Breast (tissue), 4 donors: Measurements from ENCODE around the genes TSG101, MISFA, IGSF22 and FANCF.

- PRO-cap, 3 experiments, result peak in 3 of 3 experiments; most common plus-strand start chr11:18526966 (in 3); most common minus-strand start chr11:18526895 (in 3)
- RRBS, result under 1% methylated on average over 16 of the region's 61 CpGs
These were observed at the start of gene TSG101 for GRCh38 chr11:18526431-18527424. TSG101 (minus strand) TSS chr11:18526942.

DNA sequence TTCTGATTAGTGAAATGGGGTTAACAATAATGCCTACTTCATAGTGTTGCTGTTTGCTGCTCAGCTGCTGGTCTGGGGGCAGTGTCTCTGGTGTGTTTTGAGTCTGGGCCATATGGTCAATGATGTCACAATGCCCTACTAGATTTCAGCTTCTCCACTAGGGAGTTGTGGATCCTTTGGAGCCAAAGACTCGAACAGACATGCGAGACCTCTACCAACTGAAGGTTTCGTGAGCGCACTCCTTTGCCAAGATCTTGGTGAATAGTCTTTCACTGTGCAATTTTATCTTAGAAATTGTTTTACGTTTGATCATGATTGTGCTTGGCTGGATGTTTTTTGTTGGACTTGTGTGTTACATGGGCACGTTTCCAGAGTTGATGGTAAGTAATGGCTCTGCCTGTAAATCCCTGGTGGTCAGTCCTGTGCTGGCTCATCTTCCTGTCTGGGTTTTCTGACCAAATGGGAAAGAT, at the start of gene MISFA:
MISFA (plus strand) TSS at position 172 of the 470 bp plus-strand sequence.
- PRO-cap, 3 experiments, result no peak in any of the 3 experiments
- RRBS, result no CpG with 5 or more reads among the region's 6 CpGs

- PRO-cap, 3 experiments, result no peak in any of the 3 experiments
- RRBS, result no CpG with 5 or more reads among the region's 13 CpGs
These were observed 9.7 kb upstream of the SPTY2D1 start for GRCh38 chr11:18643755-18644245.

GRCh38 chr11:18672146-18672579, 26.4 kb upstream of the TMEM86A start:
- PRO-cap, 3 experiments, result no peak in any of the 3 experiments
- RRBS, result no CpG with 5 or more reads among the region's 7 CpGs

DNA sequence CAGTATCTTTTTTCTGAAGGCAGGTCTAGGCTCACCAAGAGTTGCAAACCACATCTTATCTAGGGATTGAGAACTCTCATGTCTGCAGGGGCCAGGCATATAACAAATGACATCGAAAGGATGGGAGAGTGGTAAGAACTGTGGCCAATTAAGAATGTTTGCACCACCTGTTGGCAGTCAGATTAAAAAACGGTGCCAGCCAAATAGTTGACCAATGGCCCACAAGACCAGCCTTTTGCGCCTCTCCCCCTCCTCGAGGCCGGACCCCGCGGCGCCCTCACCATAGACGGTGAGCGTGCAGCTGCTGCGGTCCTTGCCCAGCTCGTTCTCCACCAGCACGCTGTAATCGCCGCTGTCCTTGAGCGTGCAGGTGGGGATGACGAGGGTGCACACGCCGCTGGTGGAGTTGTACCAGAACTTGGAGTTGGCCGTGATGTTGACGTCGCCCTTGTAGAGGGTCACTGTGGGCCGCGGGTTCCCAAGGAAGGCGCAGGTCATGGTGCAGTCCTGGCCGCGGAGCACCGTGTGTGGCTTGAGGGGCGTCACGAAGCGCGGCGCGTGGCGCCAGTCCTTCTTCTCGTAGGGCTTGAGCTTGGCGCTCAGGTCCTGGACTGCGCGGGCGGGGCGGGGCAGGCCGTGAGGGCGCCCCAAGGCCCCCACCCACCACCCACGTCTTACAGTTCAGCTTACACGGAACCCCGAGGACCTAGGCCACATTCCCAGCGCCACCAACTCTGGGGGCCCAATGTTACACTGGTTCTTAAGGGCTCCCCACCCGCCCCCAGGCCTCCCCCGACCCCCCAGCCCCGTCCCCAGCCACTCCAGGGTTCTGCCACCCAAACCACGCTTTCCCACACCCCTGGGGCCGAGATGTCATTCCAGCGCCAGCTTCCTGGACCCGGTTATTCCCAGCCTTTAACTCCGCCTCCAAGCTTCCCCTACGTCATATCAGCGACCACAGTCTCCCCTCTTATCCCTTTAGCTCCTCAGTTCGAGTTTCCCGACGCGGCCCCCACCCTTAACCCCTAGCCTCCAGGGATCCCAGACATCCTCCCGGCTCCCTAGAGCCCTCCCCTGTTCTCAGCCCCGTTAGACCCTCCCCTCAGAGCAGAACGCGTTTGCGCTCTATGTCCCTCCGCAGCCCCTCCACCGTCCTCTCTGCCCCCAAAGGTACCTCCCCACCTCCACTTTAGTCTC, 7.4 kb downstream of the TMEM86A start:
- PRO-cap, 3 experiments, result peak in 3 of 3 experiments; most common plus-strand start position 461 of the sequence (in 2); most common minus-strand start position 861 of the sequence (in 2)
- RRBS, result no CpG with 5 or more reads among the region's 68 CpGs

DNA sequence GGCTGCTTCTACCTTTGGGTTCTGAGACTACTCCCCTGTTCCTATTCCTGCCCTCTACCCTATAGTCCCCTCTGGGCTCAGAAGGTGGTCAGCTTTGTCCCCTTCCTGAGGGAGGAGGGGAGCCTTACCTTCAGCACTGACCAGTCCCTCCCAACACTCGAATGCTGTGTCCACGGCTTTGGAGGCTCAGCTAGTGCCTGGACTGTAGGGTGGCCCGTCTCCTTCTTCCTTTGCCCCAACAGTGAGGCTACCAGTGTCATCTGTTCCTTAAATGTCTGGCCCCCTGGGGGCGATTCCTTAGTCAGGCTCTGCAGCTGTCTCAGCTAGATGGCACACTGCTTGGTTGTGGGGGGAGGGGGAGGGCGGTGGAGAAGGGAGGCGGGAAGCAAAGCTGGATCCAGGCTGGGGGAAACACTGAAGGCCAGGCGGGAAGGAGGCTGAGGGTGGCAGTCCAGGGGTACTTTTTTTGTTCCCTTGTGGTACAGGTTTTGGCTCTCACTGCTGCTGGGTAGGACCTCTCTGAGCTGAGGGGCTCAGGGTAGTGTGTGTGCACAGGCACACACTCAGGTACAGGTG, at the start of gene IGSF22:
IGSF22 (minus strand) TSS at position 243 of the 576 bp plus-strand sequence.
- PRO-cap, 3 experiments, result no peak in any of the 3 experiments
- RRBS, result no CpG with 5 or more reads among the region's 7 CpGs

DNA sequence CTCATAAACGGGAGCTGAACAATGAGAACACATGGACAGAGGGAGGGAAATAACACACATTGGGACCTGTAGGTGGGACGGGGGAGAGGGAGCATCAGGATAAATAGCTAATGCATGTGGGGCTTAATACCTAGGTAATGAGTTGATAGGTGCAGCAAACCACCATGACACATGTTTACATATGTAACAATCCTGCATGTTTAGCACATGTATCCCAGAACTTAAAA, 52.1 kb upstream of the PTPN5 start:
- PRO-cap, 3 experiments, result no peak in any of the 3 experiments
- RRBS, result no CpG with 5 or more reads among the region's 2 CpGs

DNA sequence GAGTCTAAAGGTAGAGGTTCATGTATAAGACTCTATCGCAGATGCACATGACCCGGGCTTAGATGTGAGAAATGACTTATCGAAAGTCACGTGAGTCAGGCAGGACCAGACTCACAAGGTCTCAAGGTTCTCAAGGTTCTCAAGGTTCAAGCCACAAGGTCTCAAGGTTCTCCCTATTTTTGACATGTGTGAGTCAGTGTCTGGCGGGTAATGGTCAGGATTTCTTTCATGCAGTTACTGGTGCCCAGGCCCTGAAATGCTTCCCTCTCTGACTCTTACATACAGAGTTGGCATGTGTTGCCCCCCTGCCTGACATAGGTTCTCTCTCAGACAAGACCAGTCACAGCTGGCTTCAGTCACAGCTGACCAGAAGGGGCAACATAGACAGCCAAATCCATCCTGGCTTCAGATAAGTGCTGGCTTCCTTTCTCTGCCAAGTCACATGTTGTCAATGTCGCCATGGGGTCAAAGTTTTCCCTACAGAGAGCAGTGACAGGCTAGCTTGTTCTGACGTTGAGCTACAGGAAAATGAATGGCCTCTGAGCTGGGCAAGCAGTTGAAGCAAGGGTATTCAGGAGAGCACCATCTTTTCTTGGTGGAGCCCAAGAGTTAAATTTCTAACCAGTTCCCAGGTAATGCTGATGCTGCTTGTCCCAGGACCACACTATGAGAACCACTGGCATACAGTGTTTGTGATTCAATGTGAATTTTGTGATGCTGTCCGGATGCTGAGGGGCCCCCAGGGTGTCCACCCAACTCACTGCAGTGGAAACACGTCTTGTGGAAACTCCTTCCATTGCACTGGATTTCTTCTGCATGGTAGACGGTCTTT, 10.0 kb downstream of the CSRP3 start:
- PRO-cap, 3 experiments, result no peak in any of the 3 experiments
- RRBS, result no CpG with 5 or more reads among the region's 10 CpGs

GRCh38 chr11:19196403-19196857, 5.4 kb downstream of the CSRP3 start:
- PRO-cap, 3 experiments, result no peak in any of the 3 experiments
- RRBS, result no CpG with 5 or more reads among the region's 7 CpGs

GRCh38 chr11:19277459-19277899, 36.7 kb upstream of the E2F8 start:
- PRO-cap, 3 experiments, result no peak in any of the 3 experiments
- RRBS, result no CpG with 5 or more reads among the region's 6 CpGs

GRCh38 chr11:19350324-19351352, 109.9 kb upstream of the E2F8 start:
- PRO-cap, 3 experiments, result no peak in any of the 3 experiments
- RRBS, result no CpG with 5 or more reads among the region's 19 CpGs

DNA sequence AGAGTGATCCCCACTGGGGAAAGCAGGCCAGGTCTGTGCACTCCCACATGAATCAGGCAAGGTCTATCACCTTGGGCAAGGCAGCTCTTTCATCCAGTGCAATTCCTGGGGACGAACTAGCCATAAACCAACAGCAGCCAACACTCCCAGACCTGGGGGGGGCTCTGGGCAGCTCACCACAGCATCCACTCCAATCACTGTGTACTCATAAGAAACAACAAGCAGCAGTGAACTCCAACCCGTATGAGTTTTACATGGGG, 157.4 kb upstream of the NAV2 start:
- PRO-cap, 3 experiments, result no peak in any of the 3 experiments
- RRBS, result no CpG with 5 or more reads among the region's 2 CpGs

- PRO-cap, 3 experiments, result no peak in any of the 3 experiments
- RRBS, result 31% methylated on average over 6 of the region's 30 CpGs
These were observed 148.4 kb upstream of the NAV2 start for GRCh38 chr11:19564063-19564872.

DNA sequence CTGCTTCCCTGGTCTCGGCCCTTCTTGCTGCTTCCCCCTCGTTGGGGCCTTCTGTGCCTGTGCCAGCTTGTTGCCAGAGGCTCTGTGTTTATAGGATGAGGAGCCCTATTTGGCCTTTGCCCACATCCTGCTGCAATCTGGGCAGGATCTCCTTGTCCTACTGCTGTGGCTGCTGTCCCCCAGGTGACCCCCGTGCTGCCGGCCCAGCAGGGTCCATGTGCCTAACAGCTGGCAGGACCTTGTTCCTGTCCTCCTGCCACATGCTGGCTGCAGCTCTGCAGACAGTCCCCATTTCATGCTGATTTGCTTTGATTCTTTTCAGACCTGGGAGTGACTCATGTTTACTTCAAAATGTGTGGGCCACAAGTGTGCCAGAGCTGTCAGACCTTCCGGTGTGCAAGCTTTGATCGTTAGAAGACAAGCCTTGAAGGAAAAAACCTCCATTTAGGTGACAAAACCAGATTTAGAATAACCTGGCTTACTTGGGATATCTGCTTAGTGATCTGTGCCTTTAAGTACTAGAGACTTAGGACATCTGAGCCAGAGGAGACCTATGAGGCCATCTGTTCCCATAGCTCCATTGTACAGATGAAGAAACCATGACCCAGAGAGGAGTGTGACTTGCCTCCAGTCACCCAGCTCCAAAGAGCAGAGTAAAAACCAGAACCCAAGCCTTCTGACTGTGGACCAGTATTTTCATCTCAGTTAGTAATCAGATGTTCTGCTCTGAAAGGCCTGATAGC, 11.1 kb downstream of the NAV2 start:
- PRO-cap, 3 experiments, result no peak in any of the 3 experiments
- RRBS, result no CpG with 5 or more reads among the region's 6 CpGs

- PRO-cap, 3 experiments, result no peak in any of the 3 experiments
- RRBS, result no CpG with 5 or more reads among the region's 5 CpGs
These were observed 38.5 kb downstream of the NAV2 start for GRCh38 chr11:19751009-19751587.

GRCh38 chr11:19776896-19777310, 64.3 kb downstream of the NAV2 start:
- PRO-cap, 3 experiments, result peak in 3 of 3 experiments; most common plus-strand start chr11:19777188 (in 2); most common minus-strand start chr11:19777010 (in 1)
- RRBS, result 3% methylated on average over 18 of the region's 49 CpGs

DNA sequence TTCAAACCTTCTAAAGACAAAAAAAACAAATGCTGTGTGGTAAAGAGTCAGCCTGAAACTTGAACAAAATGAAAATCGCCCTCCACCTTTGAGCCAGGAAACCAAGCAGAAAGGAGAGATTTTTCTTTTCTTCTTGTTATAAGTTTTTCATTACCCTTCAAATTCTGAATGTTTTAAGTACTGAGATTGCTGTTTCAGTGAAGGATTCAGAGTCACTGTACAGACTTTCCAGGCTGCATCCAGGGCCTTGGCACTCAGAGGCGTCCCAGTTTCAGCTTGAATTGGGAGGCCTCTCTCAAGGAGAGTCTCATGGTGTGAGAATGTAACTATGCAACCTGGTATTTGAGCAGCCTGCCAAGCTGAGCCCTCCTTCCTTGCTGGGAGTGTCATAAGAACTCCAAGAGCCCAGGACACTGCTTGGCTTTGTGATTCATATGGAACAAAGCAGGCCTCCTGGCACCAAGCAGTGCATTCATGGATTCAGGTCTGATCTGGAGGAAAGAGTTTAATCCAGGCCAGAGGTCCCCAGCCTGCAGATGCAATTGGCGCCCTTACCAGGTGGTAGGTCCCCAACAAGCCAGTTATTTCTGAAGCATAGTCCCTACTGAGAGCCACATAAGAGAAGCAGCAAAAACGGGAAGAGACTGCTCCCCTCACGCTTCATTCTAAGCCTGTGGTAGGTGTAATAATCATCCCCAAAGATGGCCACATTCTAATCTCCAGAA, 171.7 kb downstream of the DBX1 start:
- PRO-cap, 3 experiments, result no peak in any of the 3 experiments
- RRBS, result no CpG with 5 or more reads among the region's 5 CpGs

DNA sequence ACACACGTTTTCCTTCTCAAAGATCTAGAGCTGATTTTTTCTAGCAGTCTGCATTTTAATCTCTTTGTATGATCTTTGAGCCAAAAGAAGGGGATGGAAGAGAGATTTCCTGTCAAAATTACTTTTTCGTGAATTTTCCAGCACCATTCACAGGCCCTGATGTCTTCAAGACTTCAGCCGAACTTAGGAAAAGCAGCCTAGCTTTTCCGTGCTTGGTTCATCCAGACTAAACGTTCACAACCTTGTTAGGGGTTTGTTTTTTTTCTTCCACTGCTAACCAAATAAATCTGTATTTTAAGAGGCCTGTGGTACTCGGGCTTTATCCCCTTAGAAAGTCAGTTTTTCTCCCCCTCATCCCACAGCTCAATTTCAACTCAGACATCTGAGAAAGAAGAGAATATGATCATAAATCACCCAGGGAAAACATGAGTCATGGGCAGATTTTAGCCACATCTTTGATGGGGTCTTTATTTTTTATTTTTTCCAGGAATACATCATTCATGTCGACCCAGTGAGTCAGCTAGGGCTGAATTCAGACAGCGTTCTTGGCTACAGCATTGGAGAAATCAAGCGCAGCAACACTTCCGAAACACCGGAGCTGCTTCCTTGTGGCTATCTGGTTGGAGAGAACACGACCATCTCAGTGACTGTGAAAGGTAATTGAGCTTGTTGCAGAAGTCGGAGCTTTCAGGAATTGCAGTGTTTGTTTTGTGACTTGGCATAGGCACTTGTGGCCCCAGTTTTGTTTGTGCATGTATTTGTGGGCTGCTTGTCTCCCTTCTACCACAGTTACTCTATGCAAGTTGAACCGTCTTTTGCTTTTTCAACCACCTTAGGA, 63.0 kb downstream of the DBX1 start:
- PRO-cap, 3 experiments, result no peak in any of the 3 experiments
- RRBS, result no CpG with 5 or more reads among the region's 14 CpGs

DNA sequence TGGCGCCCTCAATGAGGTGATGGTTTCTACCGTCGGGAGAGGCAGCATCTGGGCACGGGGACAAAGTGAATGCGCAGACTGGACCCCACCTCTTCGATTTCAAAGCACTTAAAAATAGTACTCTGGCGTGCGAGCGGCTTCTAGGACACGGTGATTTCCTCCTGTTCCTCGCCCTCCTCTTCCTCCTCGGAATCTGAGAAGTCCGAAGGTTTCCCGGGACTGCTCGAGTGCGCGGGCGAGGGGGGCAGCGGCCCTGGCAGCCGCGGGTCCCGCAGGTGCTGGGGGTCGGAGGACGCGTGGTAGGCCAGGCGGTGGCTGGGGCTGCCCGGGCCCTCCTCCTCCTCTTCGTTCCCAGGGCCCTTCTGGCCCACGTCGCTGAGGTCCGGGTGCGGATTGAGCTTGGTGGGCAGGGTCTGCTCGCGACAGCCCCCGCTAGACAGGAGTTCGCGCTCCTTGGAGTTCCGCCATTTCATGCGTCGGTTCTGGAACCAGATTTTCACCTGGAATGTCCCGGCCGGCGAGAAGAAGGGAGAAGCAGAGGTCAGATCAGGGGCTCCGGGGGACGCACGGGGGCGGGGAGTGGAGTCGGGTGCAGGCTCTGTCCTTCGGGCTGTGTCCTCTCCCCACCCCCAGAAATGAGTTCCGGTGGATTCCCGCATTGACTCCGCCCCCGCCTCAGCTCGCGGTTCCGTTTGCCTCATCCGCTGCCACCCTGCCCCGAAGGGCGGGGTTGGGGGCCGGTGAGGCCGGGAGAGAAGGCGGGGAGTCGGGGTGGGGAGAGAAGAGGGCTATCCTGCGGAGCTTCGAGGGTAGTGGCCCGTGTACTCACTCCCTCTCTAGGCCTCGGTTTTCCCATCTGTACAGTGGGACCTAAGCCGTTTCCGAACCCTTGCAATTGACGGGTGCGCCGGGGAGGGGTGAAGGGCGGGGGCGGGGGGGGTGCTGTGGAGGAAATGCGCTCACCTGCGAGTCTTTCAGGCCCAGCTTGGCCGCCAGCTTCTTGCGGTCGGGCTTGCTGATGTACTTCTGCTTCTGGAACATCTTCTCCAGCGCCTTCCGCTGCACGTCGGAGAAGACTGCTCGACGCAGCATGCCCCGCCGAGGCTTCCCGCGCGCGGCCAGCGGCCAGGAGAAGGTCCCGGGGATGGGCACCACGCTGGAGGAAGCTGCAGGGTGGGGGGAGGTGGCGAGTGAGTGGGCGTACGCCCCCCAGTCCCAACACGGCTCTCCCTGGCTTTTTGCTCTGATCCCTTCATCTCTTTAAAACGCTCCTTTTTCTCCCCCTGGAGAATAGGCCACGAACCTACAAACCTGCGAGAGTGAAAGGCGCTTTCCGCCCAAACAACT, 3.7 kb downstream of the DBX1 start:
- PRO-cap, 3 experiments, result no peak in any of the 3 experiments
- RRBS, result 4% methylated on average over 30 of the region's 103 CpGs

GRCh38 chr11:22624914-22625899, at the start of gene FANCF:
FANCF (minus strand) TSS chr11:22625823.
- PRO-cap, 3 experiments, result peak in 3 of 3 experiments; most common plus-strand start chr11:22625595 (in 2); most common minus-strand start chr11:22625545 (in 2)
- RRBS, result 3% methylated on average over 19 of the region's 69 CpGs